Retinal pigment epithelial cell (primary cell): ENCODE measurements around a stretch of chr1.

DNA sequence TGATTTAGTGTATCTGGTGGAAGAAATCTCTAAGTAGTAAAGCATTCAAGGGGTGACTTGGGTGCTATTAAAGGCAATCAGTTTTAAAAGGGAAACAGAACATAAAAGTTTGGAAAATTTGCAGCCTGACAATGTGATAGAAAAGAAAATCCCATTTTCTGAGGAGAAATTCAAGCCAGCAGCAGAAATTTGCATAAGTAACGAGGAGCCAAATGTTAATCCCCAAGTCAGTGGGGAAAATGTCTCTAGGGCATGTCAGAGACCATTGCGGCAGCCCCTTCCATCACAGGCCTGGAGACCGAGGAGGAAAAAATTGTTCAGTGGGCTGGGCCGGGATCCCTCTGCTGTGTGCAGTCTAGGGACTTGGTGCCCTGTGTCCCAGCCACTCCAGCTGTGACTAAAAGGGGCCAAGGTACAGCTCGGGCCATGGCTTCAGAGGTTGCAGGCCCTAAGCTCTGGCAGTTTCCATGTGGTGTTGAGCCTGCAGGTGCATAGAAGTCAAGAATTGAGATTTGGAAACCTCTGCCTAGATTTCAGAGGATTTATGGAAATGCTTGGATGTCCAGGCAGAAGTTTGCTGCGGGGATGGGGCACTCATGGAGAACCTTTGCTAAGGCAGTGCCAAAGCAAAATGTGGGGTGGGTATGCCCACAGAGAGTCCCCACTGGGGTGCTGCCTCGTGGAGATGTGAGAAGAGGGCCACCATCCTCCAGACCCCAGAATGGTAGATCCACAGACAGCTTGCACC is 133.5 kb downstream of the MAGI3 start:
- RRBS, result no CpG with 5 or more reads among the region's 7 CpGs

GRCh38 chr1:113699793-113700506 is 59.3 kb downstream of the PHTF1 start:
- RRBS, result no CpG with 5 or more reads among the region's 4 CpGs

- RRBS, result no CpG with 5 or more reads among the region's 5 CpGs
Measured at GRCh38 chr1:113794348-113795072, 17.8 kb downstream of the RSBN1 start.

DNA sequence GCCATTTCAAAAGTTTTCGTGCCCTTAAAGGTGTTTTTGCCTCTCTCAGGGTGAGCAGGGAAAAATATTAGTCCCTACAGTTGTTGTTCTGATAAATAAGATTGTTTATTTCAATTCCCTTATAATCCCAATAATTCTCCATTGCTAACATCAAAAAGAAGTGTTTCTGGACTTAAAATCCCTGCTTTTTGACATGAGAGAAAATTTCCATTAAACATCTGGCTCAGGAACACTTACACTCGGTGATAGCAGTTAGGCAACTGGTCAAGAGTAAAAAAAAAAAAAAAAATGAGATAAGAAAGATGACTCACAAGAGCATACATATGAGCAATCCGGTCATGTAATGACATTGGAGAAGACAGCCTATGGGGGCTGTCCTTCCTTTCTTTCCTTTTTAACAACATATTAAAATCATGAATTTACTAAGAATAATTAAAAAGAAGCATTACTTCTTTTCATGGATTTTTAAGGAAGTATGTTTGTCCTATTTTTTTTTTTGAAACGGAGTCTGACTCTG is 7.6 kb downstream of the RSBN1 start:
- RRBS, result no CpG with 5 or more reads among the region's 4 CpGs

- RRBS, result no CpG with 5 or more reads among the region's 3 CpGs
Measured at GRCh38 chr1:113809802-113810261, 2.4 kb downstream of the RSBN1 start.

DNA sequence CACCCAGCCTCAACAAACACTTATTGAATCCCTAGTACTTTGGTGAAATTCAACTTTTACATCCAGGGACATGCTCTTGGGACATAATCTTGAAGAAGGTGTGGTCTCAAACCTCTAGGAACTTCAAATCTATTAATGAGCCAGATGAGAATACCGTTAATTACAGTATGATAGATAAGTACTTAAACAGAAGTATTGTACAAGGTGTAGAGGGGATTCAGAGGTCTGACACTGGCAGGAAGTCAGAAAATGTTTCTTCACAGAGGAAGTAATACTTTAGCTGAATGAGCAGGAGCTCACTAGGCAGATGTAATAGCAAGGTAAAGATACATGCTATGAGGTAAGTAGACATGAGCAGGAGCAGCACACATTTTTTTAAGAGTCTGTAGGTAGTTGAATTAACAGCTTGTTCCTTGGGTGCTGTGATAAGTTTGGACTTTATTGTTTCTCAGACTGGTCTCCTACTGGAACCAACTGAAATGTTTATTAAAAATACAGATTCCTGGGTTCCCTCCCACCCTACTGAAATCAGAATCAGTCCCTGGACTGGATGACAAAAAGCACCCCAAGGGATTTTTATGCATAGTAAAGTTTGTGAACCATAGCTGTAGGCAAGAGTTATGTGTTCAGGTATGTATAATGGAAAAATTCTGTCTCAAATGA is 1.1 kb downstream of the AP4B1 start:
- RRBS, result no CpG with 5 or more reads among the region's 1 CpG

DNA sequence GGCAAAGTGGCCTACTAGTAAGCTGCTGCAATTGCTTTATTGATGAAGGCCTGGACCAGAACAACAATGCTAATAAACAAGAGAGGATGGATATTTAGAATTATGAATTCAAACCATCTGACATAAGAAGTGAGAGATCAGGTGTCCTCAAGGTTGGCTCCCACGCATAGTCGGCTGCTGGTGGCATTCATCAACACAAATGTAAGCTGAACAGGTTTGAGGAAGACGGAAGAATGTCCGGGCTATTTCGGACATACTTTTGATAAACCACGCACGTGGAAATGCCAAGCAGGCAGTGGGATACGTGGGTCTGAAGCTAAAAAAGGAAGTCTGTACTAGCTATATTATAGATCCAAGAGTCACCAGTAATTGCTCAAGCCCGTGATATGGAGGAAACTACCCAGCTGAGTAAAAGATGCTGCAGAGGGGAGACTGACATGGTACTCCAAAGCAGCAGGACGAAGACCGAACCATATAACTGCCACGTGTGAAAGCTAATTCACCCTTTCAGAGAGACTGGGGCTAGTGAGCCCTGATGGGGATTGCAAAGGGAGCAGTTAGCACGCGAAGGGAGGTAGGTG is 489 bp downstream of the AP4B1 start:
- RRBS, result no CpG with 5 or more reads among the region's 14 CpGs

DNA sequence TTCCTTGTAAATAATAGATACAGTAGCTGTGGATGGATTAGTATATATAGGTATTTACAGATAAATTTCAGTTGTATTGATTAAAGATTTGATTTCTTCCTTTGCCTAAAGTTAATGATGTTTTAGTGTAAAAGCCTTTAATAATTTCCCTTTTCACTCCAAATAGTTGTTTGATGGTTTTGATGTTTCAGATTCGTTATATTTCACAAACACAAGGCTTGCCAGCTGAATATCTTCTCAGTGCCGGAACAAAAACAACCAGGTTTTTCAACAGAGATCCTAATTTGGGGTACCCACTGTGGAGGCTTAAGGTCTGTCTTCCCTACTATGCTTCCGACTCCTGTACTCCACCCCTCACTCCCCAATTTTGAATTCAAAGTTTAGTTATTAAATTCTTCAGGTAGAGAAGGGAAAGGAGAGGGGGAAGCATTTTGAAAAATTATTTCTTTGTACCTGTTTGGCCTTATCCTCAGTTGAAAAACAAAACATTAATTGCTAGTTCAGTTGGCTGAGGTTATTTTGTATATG is 24.8 kb upstream of the OLFML3 start:
- RRBS, result no CpG with 5 or more reads among the region's 3 CpGs

- RRBS, result no CpG with 5 or more reads among the region's 4 CpGs
Measured at GRCh38 chr1:113955149-113955956, 23.9 kb upstream of the OLFML3 start.

- RRBS, result no CpG with 5 or more reads among the region's 6 CpGs
Measured at GRCh38 chr1:114023129-114023704, 43.9 kb downstream of the OLFML3 start.

- RRBS, result no CpG with 5 or more reads among the region's 7 CpGs
Measured at GRCh38 chr1:114033095-114033701, 53.9 kb downstream of the OLFML3 start.

DNA sequence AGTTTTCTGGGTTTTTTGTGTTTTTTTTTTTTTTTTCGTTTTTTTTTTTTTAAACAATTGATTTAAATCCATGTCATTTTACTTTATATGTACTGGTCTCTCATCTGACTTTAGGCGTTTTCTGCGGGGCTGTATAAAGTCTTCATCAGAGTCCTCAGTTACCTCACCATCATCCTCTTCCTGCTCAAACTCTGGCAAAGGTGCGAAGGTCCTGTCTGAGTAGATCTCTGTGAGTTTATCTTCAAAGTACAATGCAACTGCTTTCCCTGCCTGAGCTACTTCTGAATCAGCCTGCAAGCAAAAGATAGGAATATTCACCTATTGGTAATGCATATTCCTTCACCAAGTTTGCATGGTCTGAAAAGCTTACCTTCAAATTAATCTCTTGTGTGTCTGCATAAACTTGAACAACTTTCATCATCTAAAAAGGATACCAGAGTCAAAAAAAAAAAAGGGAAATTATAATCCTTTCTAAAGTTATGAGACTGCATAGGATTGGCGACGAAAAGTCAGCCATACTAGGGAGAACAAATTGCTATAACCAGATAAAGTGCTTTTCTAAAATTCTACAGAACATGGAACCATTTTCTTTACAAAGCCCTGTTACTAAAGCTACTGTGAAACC is 113.3 kb downstream of the TRIM33 start:
- RRBS, result no CpG with 5 or more reads among the region's 6 CpGs

GRCh38 chr1:114539192-114539509 is 28.1 kb upstream of the TRIM33 start:
- RRBS, result no CpG with 5 or more reads among the region's 5 CpGs

GRCh38 chr1:114670347-114670980 is 615 bp upstream of the DENND2C start:
- RRBS, result no CpG with 5 or more reads among the region's 23 CpGs

GRCh38 chr1:115063212-115063609 is 26.1 kb downstream of the TSPAN2 start:
- RRBS, result no CpG with 5 or more reads among the region's 5 CpGs

DNA sequence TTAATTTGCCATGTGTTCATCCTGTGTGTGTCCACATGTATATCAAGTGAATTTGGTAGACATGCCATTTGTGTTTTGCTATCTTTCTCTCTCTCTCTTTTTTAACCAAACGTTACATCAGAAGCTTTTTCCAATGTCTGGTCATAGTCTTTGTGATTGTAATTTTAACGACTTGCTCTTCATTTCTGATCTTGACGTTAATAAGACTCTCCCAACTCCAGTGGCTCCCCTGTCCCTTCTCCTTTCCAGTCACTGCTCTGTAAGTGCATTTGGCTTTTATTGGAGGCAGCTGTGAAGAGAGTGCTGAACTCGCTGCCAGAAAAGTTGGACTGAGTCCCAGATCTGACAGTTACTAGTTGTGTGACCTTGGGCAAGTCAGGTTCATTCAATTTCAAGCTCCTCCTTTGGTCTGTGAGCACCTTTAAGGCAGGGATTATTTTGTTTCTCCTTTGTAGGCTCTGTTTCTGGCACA is 109.6 kb upstream of the TSPAN2 start:
- RRBS, result no CpG with 5 or more reads among the region's 4 CpGs

DNA sequence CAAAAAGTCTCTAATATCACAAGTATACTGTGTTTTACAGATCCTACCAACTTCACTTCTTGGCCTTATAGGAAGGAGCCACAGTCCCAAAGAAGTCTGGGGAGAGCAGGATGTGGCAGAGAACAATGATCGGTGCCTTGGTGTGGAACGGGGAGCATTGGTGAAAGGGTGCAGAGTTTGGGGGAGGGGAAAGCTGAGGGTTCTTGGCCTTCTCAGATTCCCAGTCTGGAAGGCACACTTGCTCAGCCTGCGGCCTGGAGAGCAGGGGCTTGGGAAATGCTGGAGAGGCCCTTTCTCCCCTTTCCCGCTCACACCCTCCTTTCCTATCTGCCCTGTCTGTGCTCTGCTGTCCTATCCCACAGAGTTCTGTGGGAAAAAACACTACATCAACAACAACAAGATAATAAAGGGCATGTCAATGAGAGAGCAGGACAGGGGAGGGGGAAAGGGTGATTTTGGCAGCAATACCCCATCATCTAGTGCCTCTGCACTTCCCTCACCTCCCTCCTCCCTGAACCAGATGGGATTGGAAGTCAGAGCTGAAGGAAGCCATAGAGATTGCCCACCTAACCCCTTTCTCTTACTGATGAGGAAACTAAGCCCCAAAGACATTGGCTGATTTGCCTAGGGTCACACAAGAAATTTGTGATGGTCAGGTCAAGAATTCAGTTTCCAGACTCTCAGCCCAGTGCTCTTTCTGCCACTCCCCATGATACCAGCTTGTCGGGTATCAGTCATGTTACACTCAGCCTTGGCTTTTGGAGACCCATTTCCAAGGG is 121.9 kb downstream of the NGF start:
- RRBS, result no CpG with 5 or more reads among the region's 5 CpGs

GRCh38 chr1:115654827-115655515 is 13.2 kb downstream of the VANGL1 start:
- RRBS, result 76% methylated on average over 3 of the region's 16 CpGs

DNA sequence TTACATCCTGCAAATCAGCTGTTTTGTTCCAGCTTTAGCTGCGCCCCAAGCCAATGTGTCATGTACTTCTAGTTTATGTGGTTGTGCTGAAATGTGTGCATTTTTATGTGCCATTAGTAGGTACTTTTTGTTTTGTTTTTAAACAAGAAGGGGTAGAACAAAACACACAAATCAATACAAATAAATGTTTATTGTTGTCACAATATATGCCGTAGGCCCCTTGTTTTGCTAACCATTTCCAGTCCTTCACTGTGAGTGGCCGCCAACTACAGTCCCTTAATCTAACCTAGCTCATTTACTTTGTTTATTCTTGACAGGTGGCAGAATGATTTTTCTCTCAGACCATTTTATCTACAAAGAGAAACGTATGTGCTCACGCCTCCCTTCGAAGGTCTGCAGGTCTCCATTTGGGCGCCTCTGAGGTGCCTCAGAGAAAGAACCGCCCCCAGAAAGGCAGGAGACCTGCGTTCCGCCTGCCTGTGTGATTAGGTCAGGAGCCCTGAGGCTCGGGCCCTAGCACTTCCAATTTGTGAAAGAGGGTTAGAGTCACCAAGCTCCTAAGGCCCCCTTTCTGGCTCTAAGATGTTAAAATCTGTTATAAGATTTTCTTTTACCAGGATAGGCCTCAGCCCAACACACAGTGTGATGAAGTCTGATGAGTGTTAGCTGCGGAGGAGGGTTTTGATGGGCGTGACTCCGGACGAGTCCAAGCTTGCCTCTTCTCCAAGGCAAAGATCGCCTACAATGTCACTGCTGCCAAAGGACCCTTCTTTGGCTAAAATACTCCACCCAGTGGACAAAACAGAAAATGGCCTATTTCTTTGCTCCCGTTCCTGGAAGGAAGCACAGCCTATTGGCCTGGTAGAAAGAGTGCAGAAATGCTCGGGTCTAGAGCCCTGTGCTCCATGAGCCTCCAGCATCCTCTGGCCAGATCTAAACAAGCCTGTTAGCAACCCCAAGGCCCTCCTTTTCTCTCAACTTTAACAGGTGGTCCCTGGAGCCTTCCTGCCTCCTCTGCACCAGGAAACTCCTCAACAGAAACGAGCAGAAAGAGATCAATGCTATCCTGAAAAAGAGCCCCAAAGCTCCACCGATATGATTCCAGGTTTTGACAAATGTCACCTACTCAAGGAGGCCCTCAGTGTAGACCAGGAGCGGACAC is 3.1 kb upstream of the CASQ2 start:
- RRBS, result no CpG with 5 or more reads among the region's 21 CpGs